ENCODE results near the gene NRN1.

DNA sequence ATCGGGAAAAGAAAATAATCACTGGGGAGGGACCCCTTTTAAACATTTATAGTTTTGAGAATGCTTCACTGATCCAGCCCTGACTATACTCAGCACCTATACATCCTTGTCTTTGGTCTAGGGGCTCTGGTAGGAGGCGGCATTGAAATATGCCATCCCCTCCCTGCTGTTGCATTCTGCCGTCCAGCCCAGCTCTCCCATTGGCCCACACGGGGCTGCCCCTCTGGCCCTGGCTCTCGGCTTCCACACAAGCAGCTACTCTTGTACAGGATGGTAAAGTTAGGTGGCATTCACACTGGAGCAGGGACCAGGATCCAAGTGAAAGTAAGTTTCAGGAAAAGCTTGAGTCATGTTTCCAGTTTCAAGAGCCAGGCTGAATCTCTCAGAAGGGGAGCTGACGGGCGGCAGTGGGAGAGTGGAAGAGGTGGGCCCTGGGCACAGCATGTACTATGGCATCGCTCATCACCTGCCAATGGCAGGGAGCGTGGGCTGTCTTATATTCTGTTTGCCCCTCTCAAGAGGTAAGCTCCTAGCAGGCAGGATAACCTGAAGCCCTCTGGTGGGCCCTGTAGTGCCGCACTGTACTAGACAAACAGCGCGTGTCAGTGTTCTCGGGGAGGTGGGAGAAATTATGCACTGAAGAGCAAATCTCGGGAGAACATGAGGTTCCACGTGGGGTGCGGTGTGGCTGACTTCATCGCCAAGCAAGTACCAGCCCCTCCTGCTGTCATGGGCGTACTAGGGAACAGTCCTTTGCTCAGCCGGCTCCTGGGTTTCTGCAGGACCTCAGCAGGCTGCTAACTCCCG, 241.5 kb downstream of the NRN1 start:
- PRO-cap, result bidirectional peak, plus-strand start at position 722 of the sequence, minus-strand start at position 583 of the sequence
- RAMPAGE, long total RNA, 2 experiments, result start-site peak on the plus strand in 1 of 2 experiments, centred at position 231 of the sequence, 12 reads per replicate

DNA sequence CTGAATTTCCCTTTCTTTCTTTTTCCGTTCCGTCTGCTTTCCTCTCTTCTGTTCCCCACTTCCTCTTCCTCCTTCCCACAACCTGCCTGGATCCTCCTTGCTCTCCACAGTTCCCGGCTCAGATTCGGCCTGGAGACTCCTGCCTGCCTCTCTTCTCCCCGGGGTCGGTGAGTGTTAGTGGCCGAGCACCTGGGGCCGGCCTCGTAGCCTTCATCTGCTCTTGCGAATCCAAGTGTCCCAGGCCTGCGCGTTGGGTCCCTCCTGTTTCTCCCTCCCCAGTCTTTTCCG, 7.0 kb downstream of the NRN1 start:
- PRO-cap, result no peak
- RAMPAGE, long total RNA, 2 experiments, result no peak in any of the 2 experiments

GRCh38 chr6:6000070-6000468, 6.7 kb downstream of the NRN1 start:
- PRO-cap, result no peak
- RAMPAGE, long total RNA, 2 experiments, result no peak in any of the 2 experiments

GRCh38 chr6:6006418-6007169, at the start of gene NRN1:
NRN1 (minus strand) TSS chr6:6006925.
- PRO-cap, result bidirectional peak, plus-strand start at chr6:6007082, minus-strand start at chr6:6006988
- RAMPAGE, long total RNA, 2 experiments, result start-site peak on the minus strand in 2 of 2 experiments, at chr6:6006884-6006963 at its widest, 18 to 36 reads per replicate

GRCh38 chr6:6733820-6734190, 145.3 kb downstream of the LY86 start:
- PRO-cap, result no peak
- RAMPAGE, long total RNA, 2 experiments, result no peak in any of the 2 experiments

DNA sequence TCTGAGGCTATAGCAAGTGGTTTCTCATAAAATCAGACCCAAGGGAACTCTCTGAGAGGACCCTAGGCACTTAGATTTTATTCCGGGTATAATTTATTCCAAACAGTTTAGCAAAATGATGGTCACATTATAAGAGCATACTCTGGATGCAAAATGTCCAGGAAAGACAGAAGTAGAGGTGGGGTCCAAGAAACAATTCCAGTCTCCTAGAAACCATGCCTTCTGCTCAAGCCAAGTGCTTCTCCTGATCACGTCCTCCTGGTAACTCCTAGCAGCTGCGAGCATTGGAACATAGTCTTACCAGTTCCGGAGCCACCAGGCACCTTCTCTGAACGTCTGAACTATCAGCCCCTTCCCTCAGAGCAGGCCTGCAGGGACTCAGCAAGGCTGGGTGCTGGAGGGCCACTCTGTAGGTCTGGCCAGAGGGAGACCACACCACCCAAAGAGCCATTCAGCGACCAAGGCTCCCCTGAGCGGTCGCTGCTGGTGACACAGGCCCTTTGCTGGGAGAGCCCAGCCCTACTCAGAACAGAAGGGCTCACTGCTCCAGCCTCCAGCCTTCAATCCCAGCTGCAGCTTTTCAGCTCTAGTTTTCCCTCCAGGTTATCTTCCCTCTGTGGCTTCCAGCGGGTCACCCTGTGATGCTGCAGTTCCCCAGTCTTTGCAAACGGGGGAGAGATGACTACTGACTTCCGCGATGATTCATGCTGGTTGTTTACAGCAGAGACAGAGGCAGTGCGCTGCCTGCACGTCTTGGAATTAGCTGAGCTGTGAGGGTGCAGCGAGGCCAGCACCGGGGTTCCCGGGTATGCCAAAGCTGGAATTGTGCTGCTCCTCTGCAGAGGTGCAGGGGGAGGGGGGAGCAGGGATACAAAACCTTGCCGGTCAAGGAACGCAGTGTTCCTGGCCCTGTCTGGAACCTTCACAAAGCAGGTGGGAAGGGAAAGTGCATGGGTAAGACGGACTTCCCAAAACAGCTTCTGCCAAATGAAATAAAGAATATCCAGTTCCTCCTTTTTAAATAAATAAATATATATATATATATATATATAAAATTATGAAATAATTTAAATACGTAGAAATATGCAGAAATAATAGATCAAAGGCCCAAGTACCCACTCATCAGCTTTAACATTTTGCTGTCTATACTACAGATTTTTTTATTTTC, 161.3 kb downstream of the LY86 start:
- PRO-cap, result bidirectional peak, plus-strand start at position 718 of the sequence, minus-strand start at position 616 of the sequence
- RAMPAGE, long total RNA, 2 experiments, result no peak in any of the 2 experiments

- PRO-cap, result no peak
- RAMPAGE, long total RNA, 2 experiments, result no peak in any of the 2 experiments
Observed at GRCh38 chr6:6823359-6824284, 235.1 kb downstream of the LY86 start.

GRCh38 chr6:6858497-6859150, 249.1 kb upstream of the RREB1 start:
- PRO-cap, result no peak
- RAMPAGE, long total RNA, 2 experiments, result no peak in any of the 2 experiments

GRCh38 chr6:6861254-6861689, 246.5 kb upstream of the RREB1 start:
- PRO-cap, result no peak
- RAMPAGE, long total RNA, 2 experiments, result no peak in any of the 2 experiments

DNA sequence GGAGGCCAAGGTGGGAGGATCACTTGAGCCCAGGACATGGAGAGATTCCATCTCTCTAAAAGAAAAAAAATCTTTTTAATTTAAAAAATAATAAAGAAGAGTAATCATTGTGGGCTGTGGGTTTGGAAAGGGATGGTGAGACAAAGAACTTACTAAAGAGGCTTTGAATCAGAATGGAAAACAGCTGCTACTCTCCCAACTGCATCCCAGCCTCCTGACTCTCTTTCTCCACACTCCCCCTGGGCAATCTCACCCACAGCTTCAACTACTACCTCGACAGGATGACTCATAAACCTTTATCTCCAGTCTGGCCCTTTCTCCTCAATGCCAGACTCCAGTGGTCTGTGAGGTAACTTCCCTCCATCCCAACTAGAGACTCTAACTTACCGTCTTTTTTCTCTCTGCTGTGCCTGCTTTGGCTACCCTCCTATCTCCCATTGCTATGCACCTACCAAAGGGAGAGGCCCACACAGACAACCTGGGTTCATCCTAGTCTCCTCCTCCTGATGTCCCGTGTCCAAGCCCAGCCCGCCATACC, 135.3 kb upstream of the RREB1 start:
- PRO-cap, result no peak
- RAMPAGE, long total RNA, 2 experiments, result no peak in any of the 2 experiments

DNA sequence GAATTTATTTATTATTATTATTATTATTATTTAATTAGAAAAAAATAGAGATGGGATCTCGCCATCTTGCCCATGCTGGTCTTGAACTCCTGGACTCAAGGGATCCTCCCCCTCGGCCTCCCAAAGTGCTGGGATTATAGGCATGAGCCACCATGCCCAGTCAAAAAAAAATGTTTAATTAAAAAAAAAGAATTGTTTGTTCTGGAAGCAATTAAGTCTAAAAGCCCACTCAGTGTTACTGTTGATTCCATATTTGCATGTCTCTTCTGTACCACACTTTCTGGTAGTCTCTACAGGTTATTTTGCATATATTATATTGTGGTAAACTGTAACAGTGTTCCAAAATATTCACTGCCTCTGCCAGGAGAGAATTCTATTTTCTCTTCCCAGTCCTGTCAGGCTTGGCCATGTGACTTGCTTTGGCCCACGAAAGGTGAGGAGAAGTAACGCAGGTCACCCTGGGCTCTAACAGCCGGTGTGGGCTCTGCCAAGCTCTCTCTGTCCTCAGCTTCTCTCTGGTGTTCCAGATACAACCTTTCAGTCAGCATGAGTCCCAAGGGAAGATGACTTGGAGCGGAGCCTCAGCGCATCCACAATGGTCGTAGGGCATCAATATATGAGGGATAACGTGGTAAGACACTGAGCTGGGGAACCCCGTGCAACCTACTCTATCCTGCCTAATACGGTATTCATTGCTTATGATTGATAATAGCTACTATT, 113.1 kb upstream of the RREB1 start:
- PRO-cap, result no peak
- RAMPAGE, long total RNA, 2 experiments, result no peak in any of the 2 experiments

- PRO-cap, result no peak
- RAMPAGE, long total RNA, 2 experiments, result no peak in any of the 2 experiments
Observed at GRCh38 chr6:7126629-7127259, 19.0 kb downstream of the RREB1 start.

GRCh38 chr6:7142911-7144059, 35.5 kb downstream of the RREB1 start:
- PRO-cap, result no peak
- RAMPAGE, long total RNA, 2 experiments, result no peak in any of the 2 experiments

DNA sequence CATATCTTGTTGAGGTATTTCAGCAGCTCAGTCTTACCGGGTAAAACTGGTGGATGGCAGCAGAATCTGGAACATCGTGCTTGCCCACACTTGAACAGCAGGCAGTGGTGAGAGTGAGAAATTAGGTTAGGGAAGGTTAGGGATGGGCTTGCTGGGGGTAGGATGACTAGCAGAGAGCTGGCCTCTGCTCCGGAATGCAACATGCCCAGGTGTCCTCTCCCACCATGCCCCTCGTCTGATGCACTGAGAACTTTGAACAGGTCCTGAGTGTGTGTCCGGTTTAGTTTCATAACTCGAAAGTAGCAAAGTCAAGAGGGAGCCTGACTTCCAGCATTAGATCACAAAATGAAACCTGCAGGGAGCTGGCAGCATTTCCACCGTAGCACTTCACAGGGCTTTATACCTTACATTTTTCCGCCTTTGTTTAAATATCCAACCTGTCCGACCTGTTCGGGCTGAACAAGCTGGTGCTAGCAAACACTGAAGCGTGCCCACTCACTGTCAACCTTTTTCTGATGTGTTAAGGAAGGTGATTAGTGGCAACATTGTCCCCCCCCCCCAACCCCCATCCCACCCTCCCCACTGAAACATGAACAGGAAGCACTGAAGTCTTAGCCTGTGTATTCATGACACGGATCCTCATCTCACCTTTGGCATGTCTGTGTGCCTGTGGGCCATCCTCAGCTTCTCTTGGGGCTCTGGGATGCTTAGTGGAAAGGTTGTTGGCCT, 93.3 kb downstream of the RREB1 start:
- PRO-cap, result no peak
- RAMPAGE, long total RNA, 2 experiments, result no peak in any of the 2 experiments

GRCh38 chr6:7241503-7242420, 71.2 kb downstream of the SSR1 start:
- PRO-cap, result no peak
- RAMPAGE, long total RNA, 2 experiments, result no peak in any of the 2 experiments

GRCh38 chr6:7267480-7267795, 45.6 kb downstream of the SSR1 start:
- PRO-cap, result no peak
- RAMPAGE, long total RNA, 2 experiments, result no peak in any of the 2 experiments

GRCh38 chr6:7389149-7389590, 372 bp downstream of the CAGE1 start:
- PRO-cap, result bidirectional peak, plus-strand start at chr6:7389469, minus-strand start at chr6:7389402
- RAMPAGE, long total RNA, 2 experiments, result no peak in any of the 2 experiments

GRCh38 chr6:7540359-7540877, 1.1 kb upstream of the DSP start:
- PRO-cap, result bidirectional peak, plus-strand start at chr6:7540761, minus-strand start at chr6:7540638
- RAMPAGE, long total RNA, 2 experiments, result no peak in any of the 2 experiments

- PRO-cap, result no peak
- RAMPAGE, long total RNA, 2 experiments, result no peak in any of the 2 experiments
Observed at GRCh38 chr6:7568970-7569634, 20.9 kb upstream of the SNRNP48 start.

- PRO-cap, result no peak
- RAMPAGE, long total RNA, 2 experiments, result no peak in any of the 2 experiments
Observed at GRCh38 chr6:8107981-8108696, 5.8 kb upstream of the EEF1E1 start.